ENCODE results near the gene PIK3R3.

DNA sequence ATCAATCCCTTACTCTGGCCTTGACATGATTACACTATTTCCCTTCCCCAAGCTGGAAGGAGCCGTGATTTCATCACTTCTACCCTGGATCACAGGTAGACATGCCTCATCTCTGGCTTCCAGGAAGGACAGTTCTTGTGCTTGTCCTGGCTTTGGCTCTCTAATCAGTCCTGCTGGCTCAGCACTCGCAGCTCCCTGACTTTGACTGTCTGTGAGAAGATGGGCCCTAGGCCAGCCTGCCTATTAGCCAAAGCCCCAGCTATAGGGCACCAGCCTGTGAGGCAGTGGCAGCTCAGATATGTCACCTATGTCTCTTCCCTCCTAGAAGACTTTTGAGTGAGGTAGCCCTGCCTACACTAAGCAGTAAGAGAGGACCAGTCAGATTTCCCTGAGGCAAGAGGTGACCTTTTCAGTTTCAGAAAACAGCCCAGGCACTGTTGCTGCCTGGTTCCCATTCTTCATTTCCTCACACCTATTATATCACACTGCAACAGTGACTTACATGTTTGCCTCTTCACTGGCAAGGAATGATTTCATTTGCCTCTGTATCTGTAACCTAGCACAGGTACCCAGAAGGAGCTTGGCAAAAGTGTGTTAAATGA lies 9.3 kb downstream of the TOE1 start:
- RRBS: no CpG with 5 or more reads among the region's 2 CpGs

DNA sequence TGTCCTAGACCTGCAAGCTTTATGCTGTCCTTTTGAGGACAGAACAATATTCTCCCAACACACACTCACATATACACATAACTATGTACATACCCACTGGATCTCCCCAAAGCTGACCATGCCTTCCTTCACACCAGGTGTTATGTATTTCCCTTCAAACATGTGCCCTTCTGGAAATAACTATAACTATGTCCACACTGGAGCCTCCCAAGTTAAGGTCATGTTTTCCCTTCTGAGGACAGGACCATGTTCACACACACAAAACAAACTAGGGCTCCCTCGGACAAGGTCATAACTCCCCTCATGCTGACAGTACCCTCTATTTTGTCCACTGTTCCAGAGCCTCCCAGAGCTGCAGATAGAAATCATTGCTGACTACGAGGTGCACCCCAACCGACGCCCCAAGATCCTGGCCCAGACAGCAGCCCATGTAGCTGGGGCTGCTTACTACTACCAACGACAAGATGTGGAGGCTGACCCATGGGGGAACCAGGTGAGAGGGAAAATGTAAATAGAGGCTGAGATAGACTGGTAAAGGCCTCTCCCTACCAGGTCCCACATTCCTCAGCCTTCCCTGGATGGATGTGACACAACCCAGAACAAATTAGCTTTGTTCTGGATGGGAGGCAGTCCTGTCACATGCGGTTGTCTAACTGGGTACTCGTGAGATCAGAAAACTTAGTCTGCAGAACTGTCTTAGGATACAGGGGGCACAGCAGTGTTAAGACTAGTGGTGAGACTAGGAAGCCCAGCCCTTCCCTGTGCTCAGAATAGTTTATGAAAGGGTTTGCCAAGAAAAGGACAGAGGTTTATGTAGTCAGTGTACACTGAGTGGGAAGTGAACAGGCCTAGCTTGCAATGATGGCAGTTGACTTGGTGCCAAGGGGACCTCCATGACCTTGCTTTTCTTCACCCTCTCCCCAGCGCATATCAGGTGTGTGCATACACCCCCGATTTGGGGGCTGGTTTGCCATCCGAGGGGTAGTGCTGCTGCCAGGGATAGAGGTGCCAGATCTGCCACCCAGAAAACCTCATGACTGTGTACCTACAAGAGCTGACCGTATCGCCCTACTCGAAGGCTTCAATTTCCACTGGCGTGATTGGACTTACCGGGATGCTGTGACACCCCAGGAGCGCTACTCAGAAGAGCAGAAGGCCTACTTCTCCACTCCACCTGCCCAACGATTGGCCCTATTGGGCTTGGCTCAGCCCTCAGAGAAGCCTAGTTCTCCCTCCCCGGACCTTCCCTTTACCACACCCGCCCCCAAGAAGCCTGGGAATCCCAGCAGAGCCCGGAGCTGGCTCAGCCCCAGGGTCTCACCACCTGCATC lies 8.2 kb downstream of the MMACHC start:
- RRBS: 82% methylated on average over 3 of the region's 20 CpGs

GRCh38 chr1:45633406-45634461 lies 9.9 kb upstream of the CCDC17 start:
- RRBS: no CpG with 5 or more reads among the region's 10 CpGs

GRCh38 chr1:45871394-45871852 lies 68.0 kb downstream of the MAST2 start:
- RRBS: no CpG with 5 or more reads among the region's 1 CpG

- RRBS: under 1% methylated on average over 19 of the region's 27 CpGs
These were observed at the start of gene PIK3R3 for GRCh38 chr1:46132431-46132749. PIK3R3 (minus strand) TSS chr1:46132629.

- RRBS: 4% methylated on average over 5 of the region's 19 CpGs
These were observed 473 bp downstream of the LURAP1 start for GRCh38 chr1:46203526-46204087.

DNA sequence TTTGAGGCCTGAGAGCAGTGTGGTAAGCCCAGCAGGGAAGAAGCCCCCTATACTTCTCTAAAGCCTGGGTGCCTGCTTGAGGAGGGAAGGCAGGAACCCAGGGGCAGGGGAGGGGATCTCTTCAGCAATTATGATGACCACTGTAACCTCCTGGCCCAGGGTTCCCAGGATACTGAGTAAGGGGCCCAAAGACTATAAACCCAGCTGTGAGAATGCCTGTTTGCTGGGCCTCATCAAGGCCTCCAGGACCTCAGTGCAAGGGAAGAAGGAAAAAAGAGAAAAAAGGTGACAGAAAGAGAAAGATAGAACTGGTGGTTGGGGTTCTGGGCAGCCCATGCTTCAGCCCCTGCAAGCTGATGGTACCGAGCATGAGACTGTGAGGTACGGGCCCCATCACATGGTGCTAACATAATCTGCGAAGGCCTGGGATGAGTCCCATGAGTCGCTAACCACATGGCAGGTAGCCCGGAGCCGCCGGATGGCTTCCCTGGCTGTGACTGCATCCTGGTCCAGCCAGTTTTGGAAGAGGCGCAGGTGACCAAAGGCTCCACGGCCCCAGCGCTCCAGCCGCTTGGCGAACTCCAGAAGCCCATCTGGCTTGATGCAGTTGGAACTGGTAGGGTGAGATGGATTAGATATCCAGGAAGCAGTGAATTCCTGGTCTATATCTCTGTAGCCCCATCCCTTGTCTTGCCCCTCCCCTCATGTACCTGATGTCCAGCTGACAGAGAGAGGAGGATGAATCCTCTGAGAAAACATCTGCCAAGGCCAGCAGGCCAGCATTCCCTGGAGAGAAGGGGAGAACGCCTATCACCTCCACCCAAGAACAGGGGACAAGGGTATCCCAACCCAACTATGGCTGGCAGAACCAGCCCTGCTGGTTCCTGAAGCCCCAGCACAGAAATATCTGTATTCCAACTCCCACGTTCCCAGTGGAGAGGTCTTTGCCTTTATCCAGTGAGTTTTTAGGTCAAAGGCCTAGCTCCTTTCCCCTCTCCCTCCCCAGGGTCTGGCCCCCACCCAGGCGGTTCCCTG lies 24.6 kb downstream of the LRRC41 start:
- RRBS: no CpG with 5 or more reads among the region's 15 CpGs

GRCh38 chr1:46287648-46288540 lies 15.5 kb downstream of the LRRC41 start:
- RRBS: no CpG with 5 or more reads among the region's 3 CpGs

DNA sequence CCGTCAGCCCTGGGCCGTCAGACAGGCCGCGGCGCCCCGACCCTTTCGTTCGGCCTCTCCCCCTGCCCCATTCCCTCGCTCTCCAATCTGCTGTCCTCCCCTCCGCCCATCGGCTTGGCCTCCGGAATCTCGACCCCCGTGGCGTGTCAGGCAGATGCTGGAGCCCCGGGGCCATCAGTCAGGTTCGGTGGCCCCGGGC lies 1.0 kb downstream of the LRRC41 start:
- RRBS: 3% methylated on average over 5 of the region's 18 CpGs

DNA sequence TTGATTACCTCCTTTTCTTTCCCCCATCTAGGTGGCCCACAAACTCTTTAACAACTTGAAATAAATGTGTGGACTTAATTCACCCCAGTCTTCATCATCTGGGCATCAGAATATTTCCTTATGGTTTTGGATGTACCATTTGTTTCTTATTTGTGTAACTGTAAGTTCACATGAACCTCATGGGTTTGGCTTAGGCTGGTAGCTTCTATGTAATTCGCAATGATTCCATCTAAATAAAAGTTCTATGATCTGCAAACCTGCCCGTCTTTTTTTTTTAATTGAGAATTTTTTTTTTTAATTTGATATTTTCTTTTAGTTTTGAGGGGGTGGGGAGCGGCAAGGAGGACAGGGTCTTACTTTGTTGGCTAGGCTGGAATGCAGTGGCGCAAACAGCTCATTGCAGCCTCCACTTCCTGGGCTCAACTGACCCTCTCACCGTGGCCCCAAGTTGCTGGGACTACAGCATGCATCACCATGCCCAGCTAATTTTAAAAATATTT lies 13.1 kb downstream of the UQCRH start:
- RRBS: no CpG with 5 or more reads among the region's 5 CpGs

DNA sequence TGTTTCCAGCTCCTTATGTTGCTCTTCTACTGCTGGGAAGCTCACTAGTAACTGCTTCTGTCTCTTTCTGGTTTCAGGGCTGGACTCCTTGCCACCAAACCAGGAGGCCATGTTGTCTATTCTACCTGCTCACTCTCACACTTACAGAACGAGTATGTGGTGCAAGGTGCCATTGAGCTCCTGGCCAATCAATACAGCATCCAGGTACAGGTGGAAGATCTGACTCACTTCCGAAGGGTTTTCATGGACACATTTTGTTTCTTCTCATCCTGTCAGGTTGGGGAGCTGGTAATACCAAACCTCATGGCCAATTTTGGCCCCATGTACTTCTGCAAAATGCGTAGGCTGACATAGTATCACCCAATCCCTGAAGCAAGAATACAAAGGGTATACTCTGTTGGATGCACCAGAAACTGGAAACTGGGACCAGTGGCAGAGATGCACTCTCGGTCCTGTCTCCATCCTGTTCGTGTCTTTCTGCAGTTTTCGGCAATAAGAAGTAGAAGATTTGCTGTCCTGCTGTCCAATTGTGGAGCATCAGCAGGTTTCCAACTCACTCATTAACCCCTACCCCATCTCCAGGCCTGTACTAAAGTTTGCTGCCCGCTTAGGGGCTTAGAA lies 21.0 kb downstream of the NSUN4 start:
- RRBS: no CpG with 5 or more reads among the region's 7 CpGs

DNA sequence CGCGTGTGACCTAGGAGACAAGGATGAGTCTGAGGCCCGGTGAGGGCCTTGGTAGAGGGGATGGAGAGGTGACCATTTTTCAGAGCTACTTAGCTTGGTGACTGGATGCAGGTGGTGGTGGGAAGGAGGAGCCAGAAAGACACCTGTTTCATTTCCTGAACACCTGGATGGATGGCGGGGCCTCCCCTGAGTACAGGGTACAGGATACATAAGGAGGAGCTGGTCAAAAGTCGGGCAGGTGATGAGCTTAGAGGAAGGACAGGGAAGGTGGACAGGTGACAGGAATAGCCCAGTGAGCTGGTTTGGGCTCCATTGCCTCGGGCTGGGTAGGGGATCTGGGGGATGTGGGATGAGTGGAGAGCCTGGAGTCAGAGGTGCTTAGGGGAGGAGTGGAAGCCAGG lies 6.3 kb downstream of the FAAH start:
- RRBS: no CpG with 5 or more reads among the region's 6 CpGs

GRCh38 chr1:46414122-46414632 lies 20.1 kb downstream of the FAAH start:
- RRBS: no CpG with 5 or more reads among the region's 5 CpGs

- RRBS: 2% methylated on average over 19 of the region's 71 CpGs
These were observed 23.3 kb upstream of the DMBX1 start for GRCh38 chr1:46466200-46466883.

GRCh38 chr1:46622312-46622680 lies 5.7 kb upstream of the MOB3C start:
- RRBS: no CpG with 5 or more reads among the region's 4 CpGs

- RRBS: no CpG with 5 or more reads among the region's 9 CpGs
These were observed 31.1 kb upstream of the EFCAB14 start for GRCh38 chr1:46749780-46750717.

DNA sequence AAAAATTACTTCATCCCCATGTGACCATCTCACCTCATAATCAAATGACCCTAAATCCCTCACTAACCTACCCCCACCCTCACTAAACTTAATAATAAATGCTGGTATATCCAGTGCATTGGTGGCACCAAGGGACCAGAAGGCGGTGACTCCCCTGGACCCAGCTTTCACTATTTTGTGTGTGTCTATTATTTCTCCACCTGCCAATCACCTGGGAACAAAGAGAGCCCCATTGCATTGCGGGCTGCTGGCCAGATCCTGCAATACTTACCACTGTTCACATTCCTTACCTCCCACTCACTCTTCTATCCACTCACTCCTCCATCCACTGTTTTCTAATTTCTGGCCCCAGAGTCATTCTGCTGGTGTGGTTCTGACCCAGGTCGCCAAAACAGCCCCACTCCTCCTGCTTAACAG lies 38.2 kb upstream of the EFCAB14 start:
- RRBS: no CpG with 5 or more reads among the region's 3 CpGs

DNA sequence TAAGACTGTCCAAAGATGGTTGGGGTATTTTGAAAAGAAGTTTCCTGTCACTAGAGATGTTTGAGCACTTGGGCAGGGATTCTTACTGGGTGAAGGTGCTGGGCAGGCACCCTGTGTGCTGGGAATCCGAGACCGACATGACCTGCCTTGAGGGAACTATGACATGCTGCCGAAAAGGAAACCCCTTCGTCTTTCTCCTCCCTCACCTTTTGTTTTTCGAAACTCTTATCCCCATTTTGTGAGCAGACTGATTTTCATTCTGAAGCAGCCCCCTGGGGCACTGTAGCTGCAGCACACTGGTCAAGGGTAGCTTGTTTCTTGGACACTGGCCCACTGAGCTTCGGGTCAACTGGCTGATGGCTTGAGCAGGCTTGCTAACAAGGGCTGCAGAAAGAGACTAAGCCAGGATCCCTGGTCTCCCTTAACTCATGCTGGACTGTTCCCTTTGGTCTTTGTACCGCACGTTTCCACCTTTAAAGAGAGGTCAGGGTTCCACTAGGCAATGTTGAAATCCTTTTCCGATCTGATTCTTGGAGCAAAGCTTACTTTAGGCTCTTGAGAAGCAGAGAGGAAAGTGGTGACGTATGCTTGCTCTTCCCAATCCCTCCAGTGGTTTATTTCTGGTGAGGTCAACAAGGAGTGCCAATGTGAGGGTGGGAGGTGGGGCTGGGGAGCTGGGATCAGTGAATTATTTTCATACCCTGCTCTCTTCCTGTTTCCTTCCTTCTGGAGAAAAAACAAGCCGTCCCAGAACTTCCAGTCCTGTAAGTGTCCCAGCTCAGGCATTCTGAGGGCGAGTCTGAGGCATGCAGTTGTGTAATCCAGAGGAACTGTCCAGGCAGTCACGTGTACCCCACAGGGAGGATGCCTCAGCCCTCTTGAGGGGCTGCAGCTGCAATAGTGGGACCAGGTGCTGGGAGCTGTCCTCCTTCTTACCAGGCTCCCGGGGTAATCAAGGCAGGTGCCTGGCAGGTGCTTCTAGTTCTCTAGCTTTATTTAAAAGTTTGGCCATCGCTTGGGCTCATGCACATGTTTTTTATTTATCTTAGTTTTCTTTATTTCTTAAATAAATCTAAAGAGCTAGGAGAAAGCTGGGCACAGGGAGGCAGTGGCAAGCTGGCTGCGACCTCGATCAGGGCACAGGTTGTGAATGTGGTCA lies 7.6 kb downstream of the CYP4B1 start:
- RRBS: no CpG with 5 or more reads among the region's 17 CpGs

DNA sequence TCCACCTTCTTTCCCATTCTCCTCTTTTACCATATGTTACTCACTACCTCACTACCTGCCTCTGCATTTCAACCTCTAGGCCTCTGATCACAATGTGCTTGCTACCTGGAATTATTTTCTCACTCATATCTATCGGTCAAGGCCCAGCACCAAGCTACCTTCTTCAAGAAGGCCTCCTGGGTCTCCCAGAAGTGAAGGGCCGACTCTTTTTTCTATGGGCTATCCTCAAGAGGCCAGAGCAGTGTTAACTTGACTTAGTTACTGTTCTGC lies 1.7 kb downstream of the CYP4A22 start:
- RRBS: no CpG with 5 or more reads among the region's 2 CpGs

GRCh38 chr1:47432193-47433075 lies 5.4 kb upstream of the FOXD2 start:
- RRBS: no CpG with 5 or more reads among the region's 35 CpGs